ENCODE measurements around the gene TRIM37.

DNA sequence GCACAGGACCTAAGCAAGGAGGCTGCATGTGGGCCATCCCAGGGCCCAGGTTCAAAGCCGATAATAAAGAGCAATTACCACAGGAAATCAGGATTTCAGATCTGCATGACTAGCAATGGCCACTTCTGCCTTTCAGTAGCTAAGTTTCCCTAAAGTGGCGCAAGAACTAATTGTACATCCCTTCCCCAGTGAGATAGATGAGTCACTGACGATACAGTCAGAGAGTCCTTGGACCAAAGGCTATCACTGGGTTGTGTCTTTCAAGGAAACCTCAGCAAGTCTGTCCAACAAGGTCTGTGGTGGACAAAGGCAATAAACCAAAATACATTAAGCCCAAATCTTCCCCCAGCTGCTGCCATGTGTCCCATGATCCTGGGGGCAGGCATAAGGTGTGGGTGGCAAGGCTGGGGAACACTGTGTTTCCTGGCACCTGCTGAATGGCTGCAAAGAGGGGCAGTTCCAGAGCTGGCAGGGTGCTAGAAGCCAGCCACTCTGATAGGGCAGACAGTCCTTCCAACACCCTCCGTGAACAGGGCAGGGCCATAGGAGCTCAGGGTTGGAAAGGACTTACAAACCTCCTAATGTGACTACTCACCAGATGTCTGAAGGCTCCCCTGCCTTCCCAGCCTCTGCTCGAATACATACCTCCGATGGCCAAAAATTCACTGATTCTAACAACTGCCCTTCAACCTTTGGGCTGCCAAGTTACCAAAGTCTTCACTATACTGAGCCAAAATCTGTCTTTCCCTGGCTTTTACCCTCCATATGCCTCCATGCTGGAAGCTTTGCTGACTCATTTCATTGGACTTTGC is 9.1 kb downstream of the SEPTIN4 start:
- RRBS = no CpG with 5 or more reads among the region's 6 CpGs

GRCh38 chr17:58611258-58611474 is 67.0 kb upstream of the SEPTIN4 start:
- RRBS = no CpG with 5 or more reads among the region's 2 CpGs

GRCh38 chr17:58631103-58632257 is 60.4 kb downstream of the IGBP1C start:
- RRBS = no CpG with 5 or more reads among the region's 37 CpGs

GRCh38 chr17:59106570-59107735 is at the start of gene TRIM37:
Gene TRIM37 (minus strand): TSS chr17:59106880.
- RRBS = under 1% methylated on average over 13 of the region's 85 CpGs

GRCh38 chr17:59381574-59382395 is 50.3 kb downstream of the YPEL2 start:
- RRBS = no CpG with 5 or more reads among the region's 9 CpGs

GRCh38 chr17:59436776-59437406 is 105.4 kb downstream of the YPEL2 start:
- RRBS = 67% methylated on average over 1 of the region's 11 CpGs

DNA sequence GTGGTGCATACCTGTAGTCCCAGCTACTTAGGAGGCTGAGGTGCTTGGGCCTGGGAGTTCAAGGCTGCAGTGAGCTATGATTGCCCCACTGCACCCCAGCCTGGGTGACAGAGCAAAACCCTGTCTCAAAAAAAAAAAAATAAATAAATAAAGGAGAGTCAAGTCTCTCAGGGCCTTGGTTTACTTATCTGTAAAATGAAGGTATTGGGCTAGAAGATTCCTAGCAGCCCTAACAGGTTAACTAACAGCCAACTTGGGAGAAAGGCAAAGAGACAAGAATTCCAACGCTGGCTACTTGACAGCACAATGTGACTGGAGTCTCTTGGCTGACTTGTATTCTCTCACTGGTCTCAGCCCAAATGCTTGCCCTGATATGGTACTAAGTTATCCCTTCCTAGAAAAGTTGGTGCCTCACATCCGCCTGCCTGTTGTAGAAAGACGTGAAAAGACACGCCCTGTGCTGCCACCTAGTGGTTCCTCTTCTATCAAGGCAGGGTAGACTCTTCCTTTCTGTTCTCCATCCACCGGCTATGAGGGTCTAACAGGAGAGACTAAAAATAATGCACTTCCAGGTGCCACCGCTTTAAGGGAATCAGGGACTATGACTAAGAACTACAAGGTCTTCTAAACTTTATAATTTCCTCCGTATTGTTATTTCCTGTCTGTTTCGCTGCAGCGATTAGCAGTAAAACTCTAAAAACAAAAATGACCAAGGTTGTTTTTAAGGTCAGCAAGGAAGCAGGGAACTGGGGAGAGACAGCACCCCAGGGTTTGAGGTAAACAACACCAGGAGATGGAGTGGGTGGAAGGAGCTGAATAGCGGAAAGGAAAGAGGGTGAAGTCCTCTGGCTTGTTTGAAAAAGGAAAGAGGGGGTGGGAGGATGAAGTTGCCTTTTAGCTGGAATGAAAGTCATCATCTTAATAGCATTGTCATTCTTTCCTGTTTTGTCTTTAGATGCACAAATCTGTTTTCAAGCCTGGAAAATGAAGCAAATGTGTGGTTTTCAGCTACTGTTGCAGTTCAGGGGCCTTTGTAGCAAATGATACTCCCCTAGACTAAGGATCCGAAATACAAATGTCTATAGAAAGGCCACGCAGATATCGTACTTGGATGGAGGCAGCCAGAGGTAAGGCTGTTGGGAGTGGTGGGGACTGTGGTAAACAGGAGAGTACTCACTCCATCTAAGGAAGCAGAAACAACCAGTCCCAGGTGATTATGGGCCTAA is 109.5 kb downstream of the YPEL2 start:
- RRBS = no CpG with 5 or more reads among the region's 13 CpGs

DNA sequence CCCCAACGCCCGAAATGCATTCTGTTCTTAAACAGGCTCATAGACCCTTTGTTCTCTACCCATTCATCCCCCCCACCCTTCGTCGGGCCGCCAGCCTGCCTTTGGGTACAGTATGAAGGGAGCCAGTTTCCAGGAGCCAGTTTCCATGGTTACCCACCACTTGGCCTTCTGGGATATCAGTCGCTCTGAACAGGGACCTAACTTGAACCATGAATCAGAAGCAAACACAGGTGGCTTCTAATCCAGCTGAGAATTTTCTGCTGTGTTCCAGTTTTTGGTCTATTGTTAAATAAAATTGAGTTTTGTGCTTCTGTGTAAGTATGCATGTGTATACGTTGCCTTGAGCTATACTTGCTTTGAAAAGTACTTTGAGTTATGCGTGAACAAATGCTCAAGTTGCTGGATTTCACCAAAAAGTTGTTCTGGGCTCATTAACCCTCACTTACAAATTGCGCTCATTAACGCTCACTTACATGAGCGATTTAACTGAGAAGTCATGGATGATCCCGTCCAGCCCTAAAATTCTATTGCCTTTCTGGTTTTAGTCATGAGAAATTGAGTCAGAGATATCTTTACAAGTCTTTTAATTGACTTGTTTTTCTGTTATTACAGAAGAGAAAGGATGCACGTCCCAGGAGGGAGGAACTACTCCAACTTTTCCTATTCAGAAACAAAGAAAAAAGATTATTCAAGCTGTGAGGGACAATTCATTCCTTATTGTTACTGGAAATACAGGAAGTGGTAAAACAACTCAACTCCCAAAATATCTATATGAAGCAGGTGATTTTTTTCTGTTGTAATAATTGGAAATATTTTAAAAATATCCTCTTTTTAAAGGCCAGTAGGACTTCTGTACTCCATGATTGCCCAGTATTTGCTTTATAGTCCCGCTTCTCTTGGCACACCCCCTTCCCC is 862 bp downstream of the DHX40 start:
- RRBS = no CpG with 5 or more reads among the region's 14 CpGs

GRCh38 chr17:59634605-59635136 is 15.0 kb downstream of the CLTC start:
- RRBS = no CpG with 5 or more reads among the region's 2 CpGs

GRCh38 chr17:59790825-59791417 is 83.5 kb downstream of the VMP1 start:
- RRBS = no CpG with 5 or more reads among the region's 7 CpGs

DNA sequence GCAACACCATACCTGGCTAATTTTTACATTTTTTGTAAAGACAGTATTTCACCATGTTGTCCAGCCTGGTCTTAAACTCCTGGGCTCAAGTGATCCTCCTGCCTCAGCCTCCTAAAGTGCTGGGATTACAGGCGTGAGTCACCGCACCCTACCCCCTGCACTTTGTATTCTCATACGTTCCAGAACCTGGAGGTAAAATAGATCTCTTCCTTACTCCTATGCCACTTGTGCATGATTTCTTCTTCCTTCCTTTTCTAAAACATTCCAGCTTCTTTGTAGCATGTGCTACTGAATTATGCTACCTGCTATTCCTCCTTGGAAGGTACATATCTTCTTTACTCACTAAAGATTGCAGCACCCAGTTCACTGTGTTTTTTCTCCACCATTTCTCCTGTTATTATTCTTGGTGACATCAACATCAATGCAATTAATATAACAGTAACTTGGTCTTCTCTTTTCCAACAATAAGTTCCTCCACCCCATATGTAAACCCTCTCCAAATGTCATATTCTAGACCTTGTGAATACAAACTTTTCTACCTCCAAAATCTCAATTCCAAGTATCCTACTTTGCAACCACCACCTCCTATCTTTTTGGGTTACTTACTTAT is 44.5 kb downstream of the CA4 start:
- RRBS = no CpG with 5 or more reads among the region's 3 CpGs

DNA sequence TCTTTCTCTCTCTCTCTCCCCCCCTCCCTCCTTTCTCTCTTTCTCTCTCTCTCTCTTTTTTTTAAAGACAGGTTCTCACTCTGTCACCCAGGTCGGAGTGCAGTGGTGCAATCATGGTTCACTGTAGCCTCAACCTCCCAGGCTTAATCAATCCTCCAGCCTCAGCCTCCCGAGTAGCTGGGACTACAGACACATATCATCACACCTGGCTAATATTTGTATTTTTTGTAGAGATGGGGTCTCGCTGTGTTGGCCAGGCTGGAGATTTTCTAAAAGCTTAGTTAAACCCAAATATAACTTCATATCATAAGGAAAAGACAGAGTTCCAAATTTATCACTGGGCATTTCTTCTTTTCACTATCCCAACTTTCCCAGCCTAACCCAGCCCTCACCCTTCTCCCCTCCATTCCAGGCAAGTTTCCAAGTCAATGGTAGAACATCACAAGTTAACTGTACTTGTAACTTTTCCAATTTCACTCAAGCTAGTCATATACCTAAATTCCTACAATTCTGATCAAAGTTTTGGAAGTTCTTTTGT is 61.4 kb downstream of the USP32 start:
- RRBS = no CpG with 5 or more reads among the region's 3 CpGs

- RRBS = 1% methylated on average over 39 of the region's 74 CpGs
Measured at GRCh38 chr17:60421096-60422231, 825 bp upstream of the CHCT1 start.

GRCh38 chr17:60522772-60523640 is 3.0 kb downstream of the APPBP2 start:
- RRBS = no CpG with 5 or more reads among the region's 3 CpGs

- RRBS = no CpG with 5 or more reads among the region's 12 CpGs
Measured at GRCh38 chr17:60602338-60602735, 2.3 kb downstream of the PPM1D start.

DNA sequence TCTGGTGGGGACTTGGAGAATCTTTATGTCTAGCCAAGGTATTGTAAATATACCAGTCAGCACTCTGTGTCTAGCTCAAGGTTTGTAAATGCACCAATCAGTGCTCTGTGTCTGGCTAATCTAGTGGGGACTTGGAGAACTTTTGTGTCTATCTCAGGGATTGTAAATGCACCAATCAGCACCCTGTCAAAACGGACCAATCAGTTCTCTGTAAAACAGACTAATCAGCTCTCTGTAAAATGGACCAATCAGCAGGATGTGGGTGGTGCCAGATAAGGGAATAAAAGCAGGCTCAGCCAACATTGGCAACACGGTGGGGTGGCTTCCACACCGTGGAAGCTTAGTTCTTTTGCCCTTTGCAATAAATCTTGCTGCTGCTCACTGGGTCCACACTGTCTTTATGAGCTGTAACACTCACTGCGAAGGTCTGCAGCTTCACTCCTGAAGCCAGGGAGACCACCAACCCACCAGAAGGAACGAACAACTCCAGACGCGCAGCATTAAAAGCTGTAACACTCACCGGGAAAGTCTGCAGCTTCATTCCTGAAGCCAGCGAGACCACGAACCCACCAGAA is 14.4 kb downstream of the PPM1D start:
- RRBS = no CpG with 5 or more reads among the region's 10 CpGs

DNA sequence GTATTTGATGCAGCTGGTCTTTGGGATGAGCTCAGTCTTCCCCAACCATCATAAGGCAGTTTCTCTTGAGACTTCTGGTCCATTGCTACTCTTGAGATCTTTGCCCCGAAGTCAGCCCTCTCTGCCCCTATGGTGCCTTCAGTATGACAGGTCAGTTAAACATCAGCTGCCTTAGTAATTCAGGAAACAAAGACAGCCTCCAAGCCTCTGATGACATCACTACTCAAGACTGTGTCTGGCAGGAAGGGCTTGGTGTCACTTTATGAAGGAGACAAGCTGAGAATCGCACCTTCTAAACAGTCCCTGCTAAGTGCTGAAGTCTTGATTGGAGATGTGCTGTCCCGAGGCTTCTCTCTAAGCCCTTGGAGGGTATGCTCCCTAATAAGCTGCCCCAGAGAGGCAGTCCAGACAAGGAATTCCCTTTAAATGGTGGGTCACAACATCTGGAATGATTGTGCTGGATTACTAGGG is 104.8 kb upstream of the TBX2 start:
- RRBS = no CpG with 5 or more reads among the region's 3 CpGs

DNA sequence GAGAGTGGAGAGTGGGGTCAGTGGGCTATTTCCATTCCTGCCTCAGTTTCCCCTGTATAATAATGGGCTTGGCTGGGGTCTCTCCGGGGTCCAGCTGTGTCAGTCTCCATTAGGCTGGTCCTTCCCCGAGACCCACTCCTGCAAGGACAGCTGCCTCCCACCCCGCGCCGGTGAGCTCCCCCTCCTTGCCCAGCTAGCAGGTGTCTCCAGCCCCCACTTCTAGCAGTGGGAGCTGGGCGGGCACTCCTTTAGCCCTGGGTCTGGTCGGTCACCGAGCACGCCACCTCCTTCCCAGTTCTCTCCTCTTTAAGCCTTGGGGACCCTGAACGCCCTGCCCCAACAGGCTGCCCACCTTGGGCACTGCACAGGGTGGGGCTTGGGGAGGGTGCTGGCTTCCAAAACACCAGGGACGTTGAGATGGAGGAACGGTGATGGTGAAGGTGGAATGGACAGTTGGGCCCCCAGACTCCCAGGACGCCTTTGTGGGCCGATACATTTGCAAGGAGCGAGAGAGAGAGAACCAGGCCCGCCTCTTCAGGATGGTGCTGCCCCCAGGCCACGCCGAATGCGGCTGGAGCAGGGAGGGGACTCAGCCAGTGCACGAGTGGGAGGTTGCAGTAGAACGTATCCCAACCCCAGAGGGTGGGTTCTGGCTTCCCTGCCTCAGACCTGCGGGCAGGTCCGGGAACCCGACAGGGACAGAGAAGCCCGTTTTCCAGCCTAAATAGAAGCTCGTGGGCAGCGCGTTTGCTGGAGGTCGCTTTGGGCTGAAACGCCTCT is 10.6 kb downstream of the TBX2 start:
- RRBS = 25% methylated on average over 4 of the region's 30 CpGs

DNA sequence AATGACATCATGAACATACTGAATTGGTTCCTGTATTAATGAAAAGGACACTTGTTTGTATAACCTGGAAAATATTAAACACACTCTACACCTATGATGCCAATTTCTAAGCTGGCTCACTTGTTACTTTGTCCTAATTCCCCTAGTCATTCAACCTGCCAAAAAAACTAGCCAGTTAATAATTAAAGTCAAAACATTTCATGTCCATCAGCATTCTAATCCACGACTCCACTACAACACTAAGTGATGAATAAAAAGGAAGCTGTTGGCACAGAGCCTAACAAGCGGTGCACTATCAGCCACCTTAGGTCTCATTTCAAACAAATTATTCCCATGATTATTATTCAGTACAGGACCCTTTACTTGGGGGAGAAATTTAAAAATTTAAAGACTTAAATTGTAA is 12.1 kb downstream of the MED13 start:
- RRBS = no CpG with 5 or more reads among the region's 2 CpGs

- RRBS = no CpG with 5 or more reads among the region's 3 CpGs
Measured at GRCh38 chr17:62063967-62064299, 1.1 kb downstream of the MED13 start.